Ureter (tissue), 1 donor: Measurements from ENCODE around the genes NDUFA3, TFPT, LAIR1 and LENG9.

GRCh38 chr19:53537079-53537491 is 860 bp upstream of the ZNF331 start:
- PRO-cap, result no peak

DNA sequence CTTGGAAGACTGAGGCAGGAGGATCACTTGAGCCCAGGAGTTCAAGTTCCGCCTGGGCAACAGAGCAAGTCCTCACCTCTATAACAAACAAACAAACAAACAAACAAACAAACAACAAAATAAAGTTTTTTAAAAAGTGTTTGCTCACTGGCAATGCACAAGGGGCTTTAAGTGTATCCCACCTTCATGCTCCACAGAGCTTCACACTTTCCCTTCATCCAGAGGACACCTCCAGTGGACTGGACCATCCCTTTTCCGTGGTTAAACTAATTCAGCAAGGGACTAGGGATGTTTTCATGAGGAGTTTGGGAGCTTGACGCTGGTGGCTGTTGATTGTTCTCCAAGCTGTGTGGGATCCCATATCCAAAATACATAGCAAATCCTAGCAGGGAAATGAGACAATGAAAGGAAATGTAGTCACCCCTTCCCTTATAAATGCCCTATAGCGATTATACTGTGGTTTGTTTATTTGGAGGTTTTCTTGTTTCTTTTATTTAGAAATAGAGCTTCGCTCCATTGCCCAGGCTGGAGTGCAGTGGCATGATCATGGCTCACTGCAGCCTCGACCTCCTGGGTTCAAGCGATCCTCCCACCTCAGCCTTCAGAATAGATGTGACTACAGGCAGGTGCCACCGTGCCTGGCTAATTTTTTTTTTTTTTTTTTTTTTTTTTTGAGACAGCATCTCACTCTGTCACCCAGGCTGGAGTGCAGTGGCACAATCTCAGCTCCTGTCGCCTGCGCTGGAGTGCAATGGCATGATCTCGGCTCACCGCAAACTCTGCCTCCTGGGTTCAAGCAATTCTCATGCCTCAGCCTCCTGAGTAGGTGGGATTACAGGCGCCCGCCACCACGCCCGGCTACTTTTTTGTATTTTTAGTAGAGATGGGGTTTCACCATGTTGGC is 31.5 kb upstream of the DPRX start:
- PRO-cap, result no peak

GRCh38 chr19:53830850-53831049 is 6.6 kb upstream of the NLRP12 start:
- PRO-cap, result no peak

DNA sequence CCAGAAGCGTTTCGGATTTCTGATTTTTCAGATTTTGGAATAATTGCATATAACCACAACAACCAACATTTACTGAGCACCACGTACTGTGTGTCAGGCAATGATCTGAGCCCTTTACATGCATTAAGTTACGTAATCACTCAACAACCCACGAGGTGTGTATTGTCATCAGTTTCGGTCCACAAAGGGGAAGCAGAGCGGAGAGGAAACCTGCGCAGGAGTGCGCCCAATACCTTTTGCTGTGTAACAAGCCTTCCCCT is 20.7 kb upstream of the NLRP12 start:
- PRO-cap, result no peak

GRCh38 chr19:53868437-53868861 is 766 bp downstream of the MYADM start:
- PRO-cap, result unidirectional peak, plus-strand start at chr19:53868566; bidirectional peak, plus-strand start at chr19:53868716, minus-strand start at chr19:53868665

DNA sequence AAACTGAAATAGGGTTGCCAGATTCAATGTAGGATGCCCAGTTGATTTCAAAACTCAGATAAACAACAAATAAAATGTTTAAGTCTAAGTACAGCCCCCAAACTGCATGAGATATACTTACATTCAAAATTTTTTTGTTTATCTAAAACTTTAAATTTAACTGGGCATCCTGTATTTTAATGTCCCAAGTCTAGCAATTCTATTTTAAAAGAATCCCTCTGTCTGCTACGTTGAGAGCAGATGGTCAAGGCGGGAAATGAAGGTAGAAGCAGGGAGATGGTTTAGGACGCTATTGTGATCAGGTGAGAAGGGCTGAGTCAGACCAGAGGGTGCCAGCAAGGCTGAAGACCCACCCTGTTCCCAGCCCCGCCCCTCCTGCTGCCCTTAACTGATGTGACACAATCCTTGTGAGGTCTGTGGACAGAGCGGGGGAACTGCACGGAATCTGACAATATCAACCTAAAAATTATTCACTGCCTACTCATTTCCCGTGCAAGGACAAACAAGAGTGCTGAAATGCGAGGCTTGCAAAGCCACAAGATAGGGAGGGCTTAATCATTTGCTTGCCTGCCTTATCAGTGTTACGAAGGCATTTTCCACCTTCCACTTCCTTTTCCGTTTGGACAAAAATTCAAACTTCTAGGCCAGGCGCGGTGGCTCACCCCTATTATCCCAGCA is 28.6 kb downstream of the CACNG6 start:
- PRO-cap, result no peak

DNA sequence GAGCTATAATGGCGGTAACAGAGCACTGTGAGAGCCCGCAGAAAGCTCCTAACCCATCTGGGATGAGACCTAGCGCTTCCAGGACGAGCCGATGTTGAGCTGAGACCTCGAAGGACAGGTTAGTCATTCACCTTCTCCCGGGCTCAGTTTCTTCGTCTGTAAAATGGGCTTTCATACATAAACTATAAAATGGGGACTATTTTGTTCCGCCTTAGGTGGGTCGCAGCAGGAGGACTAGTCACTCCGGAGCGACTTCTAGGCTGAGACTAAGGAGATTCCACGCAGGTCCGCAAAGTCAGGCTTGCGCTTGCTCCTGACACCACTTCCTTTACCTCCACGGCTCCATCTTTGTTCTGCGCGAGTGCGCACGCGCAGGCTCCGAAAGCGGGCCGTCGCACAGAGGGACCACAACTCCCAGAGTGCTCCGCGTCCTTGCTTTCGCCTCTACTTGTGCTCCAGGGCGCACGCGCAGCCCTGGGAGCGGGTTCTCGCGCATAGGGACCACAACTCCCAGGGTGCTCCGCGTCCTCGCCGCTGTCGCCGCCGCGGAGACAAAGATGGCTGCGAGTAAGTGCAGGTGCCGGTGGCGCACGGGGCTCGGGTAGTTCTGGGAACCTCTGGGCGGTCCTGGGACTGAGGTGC is at the start of gene NDUFA3:
TSS of gene NDUFA3 (plus strand) at position 534 of the 642 bp plus-strand sequence.
- PRO-cap, result bidirectional peak, plus-strand start at position 557 of the sequence, minus-strand start at position 350 of the sequence

- PRO-cap, result no peak
Measured at GRCh38 chr19:54109283-54109987, 6.0 kb downstream of the TFPT start.

DNA sequence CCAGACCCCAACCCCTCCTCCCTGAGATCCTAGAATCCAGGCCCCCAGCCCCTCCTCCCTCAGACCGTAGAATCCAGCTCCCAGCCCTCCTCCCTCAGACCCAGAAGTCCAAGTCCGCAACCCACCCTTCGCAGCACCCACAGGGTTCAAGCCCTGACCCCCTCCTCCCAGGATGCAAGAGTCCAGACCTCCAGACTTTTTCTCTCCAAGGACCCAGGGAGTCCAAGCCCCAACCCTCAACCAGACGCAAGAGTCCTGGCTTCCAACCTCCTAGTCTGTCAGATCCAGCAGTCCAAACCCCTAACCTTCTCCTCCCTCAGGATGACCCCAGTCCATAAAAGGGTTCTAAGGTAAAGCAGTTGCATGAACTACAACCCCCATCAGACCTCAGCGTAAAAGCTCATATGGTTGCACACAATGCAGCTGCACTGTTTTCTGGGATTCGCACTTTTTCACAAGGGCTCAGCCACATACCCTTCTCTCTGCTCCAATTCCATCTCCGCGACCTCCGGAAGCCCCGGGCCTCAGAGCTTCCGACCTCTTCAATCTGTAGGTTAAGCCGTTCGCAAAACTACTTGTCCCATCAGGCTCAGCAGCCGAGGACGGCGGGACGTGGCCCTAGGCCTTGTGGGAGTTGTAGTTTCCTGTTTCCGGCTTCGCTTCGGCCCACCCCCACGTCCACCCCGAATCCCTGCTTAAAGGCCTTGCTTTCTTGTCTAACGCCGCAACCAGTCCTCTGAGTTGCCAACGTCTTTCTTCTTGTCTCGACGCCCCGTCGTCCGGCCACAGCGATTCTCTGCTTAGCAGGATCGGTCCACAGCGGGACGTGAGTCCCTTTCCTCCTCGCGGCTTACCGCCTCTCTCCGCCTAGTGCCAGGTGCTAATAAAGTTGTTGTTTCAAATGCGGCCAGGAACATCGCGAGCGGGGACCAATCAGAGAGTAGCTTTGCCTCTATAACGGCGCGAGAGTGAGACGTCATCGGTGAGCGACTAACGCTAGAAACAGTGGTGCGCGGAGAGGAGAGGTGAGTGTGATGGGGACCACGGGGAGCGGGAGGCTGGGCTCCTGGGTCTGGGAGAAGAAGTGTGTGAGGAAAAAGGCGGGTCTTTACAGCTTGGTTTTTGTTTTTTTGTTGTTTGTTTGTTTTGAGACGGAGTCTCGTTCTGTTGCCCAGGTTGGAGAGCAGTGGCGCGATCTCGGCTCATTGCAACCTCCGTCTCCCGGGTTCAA is at the start of gene TFPT:
TSS of gene TFPT (minus strand) at position 885 of the 1,231 bp plus-strand sequence.
- PRO-cap, result bidirectional peak, plus-strand start at position 599 of the sequence, minus-strand start at position 549 of the sequence; bidirectional peak, plus-strand start at position 1,005 of the sequence, minus-strand start at position 865 of the sequence

- PRO-cap, result no peak
Measured at GRCh38 chr19:54180533-54181368, 7.8 kb upstream of the TMC4 start.

GRCh38 chr19:54206576-54206886 is 5.9 kb downstream of the RPS9 start:
- PRO-cap, result no peak

DNA sequence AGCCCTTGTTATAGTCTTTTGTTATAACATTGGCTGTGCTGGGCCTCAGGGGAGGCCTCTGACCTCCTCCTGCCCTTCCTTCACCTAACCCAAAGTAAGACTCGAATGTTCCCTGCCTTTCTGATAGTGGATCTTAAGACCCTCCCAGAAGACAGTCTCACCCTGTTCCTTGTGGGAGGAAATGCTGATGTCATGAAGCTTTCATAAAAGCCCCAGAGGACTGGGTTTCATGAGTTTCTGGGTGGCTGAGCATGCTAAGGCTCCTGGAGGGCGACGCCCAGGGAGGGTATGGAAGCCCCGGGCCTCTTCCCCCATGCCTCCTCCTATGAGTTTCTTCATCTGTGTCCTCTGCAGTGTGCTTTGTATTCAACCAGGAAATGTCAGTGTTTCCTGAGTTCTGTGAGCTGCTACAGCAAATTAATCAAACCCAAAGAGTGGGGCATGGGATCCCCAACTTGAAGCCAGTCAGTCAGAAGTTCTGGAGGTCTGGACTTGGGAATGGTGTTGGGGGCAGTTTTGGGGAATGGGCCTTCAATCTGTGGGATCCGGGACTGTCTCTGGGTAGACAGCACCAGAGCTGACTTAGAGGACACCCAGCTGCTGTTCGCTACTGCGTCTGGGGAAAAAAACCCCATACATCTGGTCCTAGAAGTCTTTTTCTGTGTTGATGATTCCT is 1.9 kb upstream of the LILRB2 start:
- PRO-cap, result no peak

- PRO-cap, result no peak
Measured at GRCh38 chr19:54364553-54365325, at the start of gene LAIR1. Gene LAIR1 (minus strand): TSS chr19:54364931.

DNA sequence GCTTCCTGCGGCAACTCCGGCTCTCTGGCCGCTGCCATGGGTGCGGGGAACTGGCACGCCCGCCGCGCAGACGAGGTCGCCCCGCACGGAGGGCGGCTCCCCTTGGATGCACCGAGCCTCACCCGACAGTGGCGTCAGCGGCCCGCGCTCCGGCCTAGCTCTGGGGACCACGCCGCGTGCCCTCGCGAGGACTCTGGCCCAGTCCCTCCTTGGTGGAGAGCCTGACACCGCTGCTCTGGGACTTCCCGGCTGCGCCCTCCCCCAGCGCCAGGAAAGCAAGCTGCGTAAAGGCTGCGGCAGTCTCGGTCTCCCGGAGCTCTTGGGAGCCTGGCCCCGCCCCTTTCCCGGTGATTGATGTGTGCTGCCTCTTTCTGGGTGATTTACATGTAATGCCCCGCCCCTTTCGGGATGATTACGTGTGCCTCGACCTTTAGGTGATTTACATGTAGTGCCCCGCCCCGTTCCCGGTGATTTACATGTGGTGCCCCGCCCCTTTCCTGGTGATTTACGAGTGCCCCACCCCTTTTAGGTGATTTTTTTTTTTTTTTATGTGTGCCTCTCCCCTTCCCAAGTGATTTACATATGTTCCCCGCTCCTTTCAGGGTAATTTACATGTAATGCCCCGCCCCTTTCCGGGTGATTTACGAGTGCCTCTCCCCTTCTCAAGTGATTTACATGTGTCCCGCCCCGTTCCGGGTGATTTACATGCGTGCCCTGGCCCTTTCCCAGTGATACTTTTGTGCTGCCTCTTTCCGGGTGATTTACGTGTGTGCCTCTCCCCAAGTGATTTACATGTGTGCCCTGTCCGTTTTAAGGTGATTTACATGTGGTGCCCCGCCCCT is at the start of gene LENG9:
TSS of gene LENG9 (minus strand) at position 290 of the 842 bp plus-strand sequence.
- PRO-cap, result unidirectional peak, minus-strand start at position 321 of the sequence

DNA sequence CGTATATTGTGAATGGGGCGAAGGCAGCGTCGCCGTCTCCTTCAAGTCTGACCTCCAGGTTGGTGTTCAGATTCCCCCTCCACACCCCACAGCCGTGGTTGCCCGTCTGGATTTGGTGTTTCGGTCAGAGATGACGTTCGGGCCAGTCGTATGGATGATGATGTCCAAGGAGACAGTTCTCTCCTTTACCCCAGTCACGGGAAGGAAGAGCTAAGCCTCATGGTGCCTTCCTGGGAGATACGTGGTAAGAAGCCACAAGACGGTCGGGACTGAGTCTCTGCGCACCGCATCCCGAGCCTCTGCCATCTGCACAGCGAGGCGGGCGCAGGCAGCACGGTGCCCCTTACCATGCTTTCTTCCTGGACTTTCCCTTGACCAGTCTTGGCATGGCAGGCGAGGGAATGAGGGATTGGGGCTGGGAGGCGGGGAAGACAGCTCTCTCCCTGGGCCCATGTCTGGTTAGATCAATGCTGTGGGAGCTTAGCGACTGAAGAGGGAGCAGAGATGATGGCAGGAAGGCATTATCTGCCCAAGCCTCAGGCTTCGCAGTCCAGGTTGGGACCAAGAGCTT is 10.1 kb upstream of the LAIR2 start:
- PRO-cap, result no peak

GRCh38 chr19:54497881-54498079 is 4.9 kb upstream of the LAIR2 start:
- PRO-cap, result no peak

DNA sequence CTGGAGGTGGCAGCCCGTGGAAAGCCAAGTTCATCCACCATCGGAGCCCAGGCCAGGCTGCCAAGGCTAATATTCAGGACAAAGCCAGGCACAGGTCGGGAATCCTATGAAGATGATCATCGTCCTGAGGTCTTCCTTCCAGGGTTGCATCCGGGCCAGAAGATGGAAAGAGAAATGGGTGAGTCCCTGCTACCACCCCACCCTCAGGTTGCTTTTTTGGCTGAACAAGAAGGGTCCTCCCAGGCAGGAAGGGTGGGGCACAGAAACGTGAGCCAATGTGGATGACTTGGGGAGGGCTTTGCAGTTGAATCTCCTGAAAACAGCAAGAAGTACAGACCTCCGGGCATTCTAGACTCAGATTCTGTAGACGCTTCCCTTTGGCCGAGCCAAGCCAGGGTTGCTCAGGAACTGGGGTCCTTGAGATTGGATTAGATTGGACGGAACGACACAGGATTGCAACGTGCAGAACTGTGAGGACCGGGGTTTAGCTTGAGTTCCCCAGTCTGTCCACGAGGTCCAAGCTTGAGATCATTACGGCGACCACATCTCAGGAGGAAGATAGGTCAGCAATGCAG is 4.5 kb upstream of the LAIR2 start:
- PRO-cap, result no peak

GRCh38 chr19:54551889-54552350 is 21.7 kb upstream of the LILRA2 start:
- PRO-cap, result no peak

DNA sequence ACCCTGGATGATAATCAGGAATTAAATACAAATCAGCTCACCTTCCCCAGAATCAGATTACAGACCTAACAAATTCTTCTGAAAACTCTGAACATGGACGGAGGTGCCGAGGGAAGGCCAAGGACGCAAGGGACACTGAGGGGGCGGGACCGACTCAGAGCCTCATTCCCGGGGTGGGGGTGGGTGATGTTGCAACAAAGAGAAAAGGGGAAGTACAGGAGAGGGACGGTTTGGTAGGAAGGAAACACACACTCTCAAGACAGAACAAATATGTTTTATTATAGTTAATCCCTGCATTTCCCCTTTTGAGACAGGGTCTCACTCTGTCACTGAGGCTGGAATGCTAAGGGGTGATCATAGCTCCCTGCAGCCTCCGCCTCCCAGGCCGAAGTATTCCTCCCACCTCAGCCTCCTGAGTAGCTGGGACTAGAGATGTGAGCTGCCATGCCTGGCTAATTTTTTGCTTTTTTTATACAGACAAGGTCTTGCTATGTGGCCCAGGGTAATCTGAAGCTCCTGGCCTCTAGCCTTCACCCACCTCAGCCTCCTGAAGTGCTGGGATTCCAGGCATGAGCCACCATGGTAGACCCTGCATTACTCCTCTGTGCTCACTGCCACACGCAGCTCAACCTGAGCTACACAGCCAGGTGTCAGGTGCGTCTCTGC is 762 bp upstream of the LILRA2 start:
- PRO-cap, result no peak

- PRO-cap, result no peak
Measured at GRCh38 chr19:54801225-54801652, 2.2 kb upstream of the KIR2DL4 start.